ENCODE results near the genes PPEF2 and SEPTIN11.

DNA sequence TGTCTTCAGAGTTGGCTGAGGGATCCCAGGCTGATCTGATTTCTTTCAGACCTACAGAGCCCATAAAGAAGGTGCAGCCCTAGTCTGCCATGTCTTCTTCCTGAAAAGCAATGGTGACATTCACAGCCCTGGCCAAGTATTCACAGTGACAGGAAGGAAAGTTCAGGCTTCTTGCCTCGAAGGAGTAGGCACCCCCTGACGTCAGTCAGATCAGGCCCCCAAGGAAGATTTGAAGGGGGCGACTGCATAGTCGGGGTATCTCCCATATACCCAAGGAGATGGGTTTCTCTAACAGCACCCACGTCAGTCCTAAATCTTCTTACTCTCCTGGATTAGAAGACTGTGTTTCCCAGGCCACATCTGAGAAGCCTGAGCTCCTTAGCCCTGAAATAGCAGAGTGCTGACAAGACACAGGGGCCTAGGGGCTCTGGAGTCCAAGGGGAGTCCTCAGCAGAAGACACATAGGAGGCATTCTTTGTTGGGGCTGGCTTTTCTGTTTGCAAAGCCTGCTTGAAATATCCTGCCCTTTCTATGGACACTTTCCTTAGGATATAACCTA lies at the start of gene PPEF2:
Gene PPEF2 (minus strand): TSS at position 144 of the 559 bp plus-strand sequence.
- RRBS = no CpG with 5 or more reads among the region's 5 CpGs

DNA sequence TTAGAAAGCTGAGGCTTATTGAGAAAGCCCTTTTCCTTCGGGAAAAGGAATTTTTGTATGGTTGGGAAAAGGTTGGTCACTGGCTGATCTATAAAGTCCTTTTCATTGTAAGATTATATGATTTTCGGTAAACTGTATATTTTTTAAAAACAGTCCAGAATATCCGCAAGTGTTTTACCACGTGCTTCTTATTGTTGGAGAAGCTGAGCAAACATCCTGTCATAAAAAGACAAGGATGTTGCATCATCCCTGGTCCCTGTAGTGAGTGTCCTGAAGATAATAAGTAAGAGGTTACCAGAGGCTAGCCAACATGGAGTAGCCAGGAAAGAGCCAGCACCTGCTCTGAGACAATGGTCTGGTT lies 5.2 kb downstream of the CXCL9 start:
- RRBS = no CpG with 5 or more reads among the region's 4 CpGs

- RRBS = 7% methylated on average over 1 of the region's 44 CpGs
Measured at GRCh38 chr4:76147448-76148297, 524 bp downstream of the NUP54 start.

GRCh38 chr4:76187028-76187605 lies 26.5 kb downstream of the SCARB2 start:
- RRBS = no CpG with 5 or more reads among the region's 4 CpGs

DNA sequence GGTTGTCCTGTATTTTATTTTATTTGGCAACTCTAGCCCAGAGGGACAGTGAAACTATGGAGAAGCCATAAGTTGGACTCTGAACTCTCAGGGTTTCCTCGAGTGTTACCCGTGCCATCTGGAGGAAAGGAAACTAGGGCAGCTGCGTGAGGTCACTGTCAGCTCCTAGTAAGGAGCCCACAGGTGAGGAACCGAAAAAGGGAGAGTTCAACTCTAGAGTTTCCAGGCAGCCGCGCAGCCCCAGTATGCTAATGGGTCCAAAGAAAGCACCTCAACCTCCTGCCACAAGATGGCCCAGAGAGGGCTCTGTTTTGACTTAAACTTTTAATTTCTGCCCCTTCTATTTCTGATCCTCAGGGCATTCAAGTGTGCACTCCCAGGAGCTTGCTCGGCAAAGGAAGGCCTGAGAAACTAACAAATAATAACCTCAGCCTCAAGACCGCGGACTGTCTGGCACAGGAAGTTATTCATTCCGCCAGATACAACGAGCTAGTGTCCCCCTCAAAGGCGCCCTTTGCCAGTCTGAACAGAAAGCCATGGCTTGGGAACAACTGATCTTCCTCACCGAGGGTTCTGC lies 13.9 kb downstream of the SCARB2 start:
- RRBS = no CpG with 5 or more reads among the region's 13 CpGs

- RRBS = no CpG with 5 or more reads among the region's 3 CpGs
Measured at GRCh38 chr4:76210657-76210943, 3.0 kb downstream of the SCARB2 start.

DNA sequence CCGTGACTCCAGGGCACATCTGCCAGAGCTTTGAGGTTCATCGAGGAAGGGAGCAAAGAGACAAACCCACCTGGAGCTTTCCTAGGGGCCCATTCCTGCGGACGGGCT lies 323 bp downstream of the STBD1 start:
- RRBS = no CpG with 5 or more reads among the region's 4 CpGs

DNA sequence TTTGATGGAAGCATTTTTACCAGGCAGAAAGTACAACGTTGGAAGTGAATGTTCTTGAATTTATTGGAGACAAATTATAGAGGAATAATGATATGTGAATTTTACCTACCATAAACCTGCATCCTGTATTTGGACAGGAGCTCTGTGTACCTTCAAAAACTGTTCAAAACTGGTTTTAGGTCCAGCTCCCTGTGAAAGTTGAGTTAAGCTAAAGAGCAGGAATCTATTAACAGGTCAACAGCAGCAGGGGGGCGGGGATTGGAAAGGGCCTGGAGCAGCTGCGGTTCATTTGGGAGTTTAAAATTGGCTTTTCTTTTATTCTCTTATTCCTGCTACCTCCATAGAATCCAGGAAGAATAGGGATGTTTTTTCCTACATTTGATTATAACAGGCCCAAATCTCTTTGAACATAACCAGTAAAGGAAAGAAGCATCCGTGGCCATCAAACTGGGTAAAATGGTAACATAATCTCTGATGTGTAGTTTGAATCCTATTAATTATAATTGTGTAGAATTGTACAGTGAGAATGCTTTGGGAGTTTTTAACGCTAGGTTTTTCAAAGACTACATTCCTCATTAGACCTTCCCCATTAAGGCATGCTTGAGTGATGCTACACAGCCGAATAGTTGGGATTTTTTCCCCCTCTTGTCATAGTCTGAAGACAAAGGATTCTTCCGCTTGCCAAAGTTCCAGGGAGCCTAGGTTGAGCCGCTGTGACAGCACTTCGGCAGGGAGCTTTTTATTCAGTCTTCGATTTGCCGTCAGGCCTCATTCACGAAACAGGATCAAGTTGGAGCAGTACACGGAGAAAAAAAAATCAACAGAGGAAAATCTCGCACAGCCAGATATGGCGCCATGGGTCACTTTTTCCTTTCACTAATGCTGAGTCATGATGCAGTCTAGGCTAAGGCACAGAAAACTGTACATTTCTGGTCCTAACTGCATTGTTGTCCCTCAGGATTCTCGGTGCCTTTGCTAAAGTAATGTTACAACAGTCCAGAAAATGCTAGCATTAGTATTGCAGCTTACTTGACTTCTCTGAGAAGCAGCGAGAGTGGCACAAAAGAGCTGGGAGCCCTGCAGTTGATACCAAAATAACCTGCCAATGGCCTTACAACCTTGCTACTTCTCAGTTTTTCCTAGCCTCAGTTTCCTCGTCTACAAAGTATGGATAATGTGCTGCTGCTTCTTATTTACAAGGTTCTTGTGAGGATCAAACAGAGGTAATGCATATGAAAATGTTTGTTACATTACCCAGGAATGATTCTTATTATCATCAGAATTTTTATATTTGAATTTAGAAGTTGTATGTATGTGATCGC lies 24.2 kb downstream of the SHROOM3 start:
- RRBS = no CpG with 5 or more reads among the region's 19 CpGs

DNA sequence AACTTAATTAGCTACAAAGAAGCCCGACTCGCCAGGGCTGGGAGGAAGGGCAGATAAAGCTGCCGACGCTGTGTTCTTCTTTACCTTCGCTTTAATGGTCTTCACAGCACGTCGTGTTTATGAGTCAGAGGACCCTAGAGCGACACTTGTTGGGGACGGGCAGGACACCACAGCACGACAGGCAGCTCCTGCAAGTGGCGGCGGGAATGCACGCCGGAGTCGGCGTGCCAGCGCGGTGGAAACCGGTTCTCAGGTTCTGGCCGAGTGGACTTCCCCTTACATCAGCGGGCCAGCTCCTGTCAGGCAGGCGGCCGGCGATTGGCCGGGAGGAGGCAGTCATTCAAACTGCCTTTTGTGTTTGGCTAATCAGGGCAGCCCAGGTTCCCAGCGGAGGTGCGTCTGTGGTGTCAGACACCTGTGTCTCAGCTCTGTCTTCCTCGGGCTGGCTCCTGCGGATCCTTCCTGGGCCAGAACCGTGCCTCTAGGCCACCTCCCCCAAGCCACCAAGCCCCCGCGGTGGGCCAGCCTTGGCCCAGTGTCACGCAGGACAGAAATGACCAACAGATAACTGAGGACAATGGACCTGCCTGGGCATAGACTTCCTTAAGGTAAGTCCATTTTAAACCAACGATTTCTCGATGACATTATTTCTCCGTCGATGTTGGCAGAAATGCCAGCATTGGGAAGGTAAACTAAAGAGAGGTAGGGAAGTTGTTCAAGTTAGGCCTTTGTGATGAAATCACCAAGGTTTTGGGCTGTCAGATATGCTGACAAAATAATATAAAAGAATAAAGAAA lies 151.0 kb downstream of the SHROOM3 start:
- RRBS = 6% methylated on average over 5 of the region's 37 CpGs

DNA sequence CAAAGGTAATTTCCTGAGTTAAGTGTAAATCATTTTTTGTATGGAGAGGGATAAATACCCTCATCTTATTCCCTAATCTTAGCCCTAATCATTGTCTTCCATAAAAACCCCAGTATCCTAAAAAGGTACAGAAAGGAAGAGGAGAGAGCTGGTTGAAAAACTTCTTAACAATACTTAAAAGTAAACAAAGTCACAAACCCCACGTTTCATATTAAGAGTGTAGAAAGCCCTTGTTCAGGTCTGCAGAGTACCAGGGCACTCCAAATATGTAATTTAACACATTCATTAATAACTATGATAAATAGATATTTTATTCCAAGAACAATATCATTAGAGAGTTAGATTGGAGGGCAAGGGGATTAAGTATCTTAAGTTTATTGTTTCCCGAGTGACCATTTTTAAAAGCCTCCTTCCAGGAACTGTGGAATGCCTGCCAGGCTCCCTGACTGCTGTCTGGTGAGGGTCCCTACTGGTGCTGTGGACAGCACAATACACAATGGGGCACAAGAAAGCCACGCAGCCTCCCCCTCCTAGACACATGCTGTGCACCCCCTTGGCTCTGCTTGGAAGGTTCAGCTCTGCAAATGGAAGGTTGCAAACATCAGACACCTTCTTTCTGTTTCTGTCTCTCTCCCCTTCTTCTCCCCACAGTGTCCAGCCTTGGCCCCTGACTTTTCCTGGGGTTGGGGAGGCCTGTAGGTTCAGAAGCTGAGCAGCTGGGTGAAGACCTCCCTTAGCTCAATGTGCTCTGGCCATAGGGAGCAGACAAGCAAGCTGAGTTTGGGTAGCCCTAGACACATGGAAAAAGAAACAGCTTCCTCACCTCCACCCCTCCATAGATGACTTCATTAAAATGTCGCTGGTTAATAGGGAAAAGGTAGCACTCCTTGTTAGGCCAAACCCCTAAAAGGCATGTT lies 153.2 kb downstream of the SHROOM3 start:
- RRBS = no CpG with 5 or more reads among the region's 4 CpGs

- RRBS = no CpG with 5 or more reads among the region's 2 CpGs
Measured at GRCh38 chr4:76753099-76753608, 144.8 kb downstream of the SOWAHB start.

DNA sequence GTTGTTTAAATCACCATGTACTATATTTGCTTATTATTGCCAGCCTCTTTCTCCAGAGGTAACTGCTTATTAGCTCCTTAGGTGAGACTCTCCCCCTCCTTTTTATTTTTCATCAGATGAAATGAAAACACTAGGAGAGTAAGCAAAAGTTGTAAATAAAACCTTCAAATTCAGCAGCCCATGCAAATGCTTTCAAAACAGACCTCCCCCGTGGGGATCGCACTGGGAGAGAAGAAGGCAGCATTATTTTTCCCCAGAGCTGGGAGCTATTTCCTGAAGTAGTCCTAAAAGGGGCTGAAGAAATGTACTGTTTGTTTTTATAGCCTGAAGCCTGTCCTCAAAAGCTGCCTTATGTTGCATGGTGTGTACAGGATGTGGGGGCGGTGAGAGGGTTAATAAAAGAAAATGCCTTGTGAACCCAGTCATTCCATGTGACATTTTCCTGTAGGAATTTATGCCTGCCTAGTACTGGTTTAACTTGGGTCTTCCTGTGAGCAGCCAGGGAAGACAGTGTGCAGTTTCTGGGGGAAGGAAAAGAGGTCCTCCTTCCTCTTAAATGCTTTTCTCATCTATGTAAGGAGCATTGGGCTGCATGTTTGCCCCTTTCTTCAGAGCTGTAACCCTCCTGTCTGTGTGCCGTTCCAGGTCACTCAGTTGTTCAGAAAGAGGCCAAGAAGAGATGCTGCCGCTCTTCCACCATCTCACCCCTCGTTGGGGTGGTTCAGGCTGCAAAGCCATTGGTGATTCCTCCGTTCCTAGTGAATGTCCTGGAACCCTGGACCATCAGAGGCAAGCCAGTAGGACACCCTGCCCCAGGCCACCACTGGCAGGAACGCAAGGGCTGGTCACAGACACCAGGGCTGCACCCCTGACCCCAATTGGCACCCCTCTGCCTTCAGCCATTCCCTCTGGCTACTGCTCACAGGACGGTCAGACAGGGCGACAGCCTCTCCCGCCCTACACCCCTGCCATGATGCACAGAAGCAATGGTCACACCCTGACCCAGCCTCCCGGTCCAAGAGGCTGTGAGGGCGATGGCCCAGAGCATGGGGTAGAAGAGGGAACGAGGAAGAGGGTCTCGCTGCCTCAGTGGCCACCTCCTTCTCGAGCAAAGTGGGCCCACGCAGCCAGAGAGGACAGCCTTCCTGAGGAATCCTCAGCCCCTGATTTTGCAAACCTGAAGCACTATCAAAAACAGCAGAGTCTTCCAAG lies 143.9 kb downstream of the SOWAHB start:
- RRBS = no CpG with 5 or more reads among the region's 17 CpGs

DNA sequence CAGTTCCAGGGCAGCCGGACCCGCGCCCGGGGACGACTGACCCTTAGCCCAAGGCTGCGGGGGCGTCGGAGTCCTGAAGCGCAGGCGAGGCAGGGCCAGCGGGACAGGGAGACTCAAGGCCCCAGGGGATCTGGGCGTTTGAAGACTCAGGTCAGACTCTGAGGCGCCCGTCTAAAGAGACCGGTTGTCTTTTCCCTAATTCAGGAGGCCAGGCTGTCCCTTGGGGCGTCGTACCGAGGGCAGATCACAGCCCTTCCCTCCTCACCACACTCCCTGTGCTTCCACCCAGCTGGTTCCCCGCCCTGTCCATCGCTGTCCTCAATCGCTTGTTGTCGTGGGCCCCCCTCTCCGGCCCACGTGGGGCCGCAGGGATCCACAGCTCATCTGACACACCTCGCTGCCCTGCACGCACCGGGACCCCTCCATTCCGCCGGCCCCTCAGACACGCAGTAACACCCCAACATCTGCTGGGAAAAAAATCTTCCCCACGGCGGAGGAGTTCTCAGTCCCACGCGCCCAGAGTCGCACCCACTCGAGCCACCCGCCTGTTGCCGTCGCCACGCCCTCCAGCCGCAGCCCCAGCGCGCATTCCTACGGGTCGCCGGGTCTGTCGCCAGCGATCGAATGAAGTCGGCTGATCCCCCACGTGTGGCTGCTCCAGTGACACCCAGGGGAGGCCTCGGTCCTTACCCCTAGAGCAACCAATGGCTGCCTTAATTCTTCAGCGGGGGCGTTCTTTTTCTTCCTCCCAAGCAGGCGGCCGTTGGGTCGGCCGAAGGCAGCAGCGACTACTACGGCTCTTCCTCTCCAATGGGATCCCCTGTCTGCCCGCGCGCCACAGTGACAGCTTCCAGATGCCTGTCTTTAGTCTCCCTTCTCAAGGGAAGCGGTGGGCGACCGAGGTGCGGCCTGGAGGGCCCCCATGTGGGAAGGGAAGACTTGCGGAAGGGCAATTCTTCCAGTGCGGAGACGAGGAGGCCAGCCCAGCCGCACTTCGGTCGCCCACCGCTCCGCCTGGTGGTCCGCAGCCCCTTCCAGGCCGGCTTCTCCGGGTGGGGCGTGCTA lies 947 bp upstream of the SEPTIN11 start:
- RRBS = 12% methylated on average over 6 of the region's 80 CpGs

DNA sequence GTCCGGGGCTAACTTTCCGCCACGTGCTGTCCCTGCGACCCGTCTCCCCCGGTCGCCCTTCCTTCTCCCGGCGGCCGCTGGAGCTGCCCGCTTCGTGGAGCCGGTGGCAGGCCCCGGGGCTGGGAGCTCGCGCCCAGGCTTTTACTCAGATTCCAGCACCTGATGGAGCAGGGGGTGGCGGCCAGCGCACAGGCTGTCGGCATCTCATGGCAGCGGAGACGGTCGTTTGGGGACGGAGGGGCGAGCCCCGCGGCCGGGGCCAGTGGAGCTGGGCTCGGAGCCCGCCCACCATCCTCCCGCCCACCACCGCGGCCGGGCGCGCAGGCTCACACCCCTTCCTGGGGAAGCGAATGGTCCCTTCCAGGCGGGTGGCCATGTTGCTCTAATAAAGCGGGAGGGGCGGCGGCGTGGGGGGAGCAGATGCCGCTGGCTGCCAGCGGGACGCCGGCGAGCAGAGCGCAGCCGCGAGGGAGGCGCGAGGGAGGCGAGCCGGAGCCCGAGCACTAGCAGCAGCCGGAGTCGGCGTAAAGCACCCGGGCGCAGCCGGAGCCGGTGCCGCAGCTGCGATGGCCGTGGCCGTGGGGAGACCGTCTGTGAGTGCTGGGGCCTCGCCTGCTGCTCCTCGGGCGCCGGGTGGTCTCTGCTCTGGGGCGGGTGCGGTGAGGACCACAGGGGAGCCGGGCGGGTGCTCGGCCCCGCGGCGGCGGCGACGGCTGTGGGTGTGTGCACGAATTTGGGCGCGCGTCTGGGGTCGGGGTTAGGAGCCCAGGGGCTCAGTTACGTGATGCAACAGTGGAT lies at the start of gene SEPTIN11:
Gene SEPTIN11 (plus strand): TSS at position 415 of the 798 bp plus-strand sequence.
- RRBS = 2% methylated on average over 34 of the region's 87 CpGs

DNA sequence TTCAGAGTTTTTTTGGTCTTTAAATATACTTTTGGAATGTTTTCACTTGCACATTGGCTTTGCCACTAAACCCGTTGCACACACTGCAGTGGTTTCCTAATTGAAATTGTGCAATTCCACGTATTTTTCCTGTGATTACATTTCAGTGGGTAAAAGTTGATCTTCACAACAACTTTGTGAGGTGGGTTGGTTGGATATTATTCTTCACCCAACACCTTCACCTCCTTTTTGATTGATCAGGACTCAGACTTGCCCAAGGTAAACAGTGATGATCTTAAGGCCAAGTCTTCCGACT lies 13.6 kb downstream of the SEPTIN11 start:
- RRBS = no CpG with 5 or more reads among the region's 3 CpGs

DNA sequence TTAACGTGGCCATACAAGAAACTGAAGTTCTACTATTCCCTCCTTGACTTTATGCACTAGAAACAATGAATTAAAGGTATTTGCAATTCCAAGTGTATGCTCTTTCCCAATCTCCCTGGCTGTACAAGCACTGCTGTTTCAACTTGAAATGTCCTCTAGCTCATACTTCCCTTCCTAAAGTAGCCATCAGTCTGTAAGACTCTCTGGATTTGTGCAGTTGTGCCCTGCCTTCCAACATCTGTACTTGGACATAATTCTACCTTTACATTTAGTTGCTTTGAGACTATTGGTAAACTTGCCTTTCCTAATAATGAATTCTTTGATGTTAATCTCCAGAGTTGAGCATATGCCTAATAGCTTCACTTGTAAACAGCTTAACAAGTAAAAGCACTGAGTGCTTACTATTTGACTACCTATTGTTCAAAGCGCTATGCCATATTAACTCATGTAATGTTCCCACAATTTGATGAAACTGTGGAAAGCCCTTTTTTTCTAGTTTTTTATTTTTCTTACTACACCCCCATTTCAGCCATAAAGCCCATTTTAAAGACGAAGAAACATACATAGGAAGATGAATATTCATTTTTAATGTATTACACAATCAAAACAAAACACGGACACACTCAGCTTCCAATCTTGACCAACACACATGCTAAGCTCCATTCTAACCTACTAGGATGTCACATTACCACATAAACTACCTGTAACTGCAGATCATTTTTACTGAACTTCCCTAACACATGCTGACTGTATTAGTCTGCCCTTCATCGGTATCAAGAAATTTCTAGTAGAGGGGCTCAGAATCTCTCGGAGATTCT lies 2.1 kb downstream of the CCNI start:
- RRBS = no CpG with 5 or more reads among the region's 6 CpGs

DNA sequence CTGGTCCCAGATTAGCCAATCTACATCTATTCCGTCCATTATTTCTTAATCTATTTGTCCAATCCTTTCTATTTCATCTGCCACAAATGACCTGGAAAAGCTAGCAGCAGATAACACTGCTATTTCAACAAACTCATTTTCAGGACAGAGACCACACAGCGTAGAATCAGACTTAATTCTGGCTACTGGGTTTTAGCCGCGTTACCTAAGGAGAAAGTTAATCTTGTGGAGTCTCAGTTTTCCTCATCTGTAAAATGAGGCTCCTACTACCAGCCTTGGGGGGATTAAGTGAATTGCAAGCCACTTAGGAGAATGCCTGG lies 1.5 kb downstream of the CCNI start:
- RRBS = no CpG with 5 or more reads among the region's 4 CpGs

- RRBS = 2% methylated on average over 29 of the region's 83 CpGs
Measured at GRCh38 chr4:77075121-77075868, 494 bp downstream of the CCNI start.

DNA sequence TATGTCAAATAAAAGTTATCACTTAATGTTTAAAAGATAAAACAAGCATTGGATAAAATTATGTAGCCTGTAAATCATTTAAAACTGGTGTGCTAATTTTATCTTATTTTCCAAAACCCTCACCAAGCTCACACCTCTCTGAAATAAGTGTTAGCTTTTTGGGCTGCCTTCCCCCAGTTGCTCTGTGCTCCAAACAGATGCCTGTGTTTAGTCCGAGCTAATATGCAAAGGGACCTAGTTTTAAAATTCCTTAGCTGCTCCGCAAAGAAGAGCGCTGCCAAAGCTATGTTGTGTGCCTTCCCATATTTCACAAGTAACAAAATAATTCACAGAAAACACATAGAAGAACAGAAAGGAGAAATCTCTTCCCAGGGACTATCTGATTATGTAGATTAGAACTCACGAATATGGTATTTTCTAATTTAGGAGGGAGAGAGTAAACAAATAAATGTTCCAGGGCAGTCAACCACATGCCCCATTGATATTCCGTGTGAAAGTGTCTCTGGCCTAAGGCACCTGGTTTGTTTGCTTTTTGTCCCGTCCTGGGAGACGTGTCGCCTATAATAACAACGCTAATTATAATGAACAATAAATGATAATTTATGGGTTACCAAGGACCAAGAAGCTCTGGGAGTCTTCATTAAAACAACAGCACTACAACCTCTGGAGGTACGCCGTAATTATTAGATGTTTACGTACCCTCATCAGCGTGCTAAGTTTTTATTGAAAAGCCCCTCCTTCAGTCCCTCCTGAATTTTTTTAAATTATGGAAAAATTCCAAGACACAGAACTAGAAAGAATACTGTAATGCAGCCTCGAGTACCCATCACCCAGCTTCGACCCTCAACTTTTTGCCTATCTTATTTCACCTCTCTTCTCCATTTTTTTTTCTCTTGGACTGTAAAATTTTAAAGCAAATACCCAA lies 1.2 kb upstream of the CCNG2 start:
- RRBS = no CpG with 5 or more reads among the region's 15 CpGs

DNA sequence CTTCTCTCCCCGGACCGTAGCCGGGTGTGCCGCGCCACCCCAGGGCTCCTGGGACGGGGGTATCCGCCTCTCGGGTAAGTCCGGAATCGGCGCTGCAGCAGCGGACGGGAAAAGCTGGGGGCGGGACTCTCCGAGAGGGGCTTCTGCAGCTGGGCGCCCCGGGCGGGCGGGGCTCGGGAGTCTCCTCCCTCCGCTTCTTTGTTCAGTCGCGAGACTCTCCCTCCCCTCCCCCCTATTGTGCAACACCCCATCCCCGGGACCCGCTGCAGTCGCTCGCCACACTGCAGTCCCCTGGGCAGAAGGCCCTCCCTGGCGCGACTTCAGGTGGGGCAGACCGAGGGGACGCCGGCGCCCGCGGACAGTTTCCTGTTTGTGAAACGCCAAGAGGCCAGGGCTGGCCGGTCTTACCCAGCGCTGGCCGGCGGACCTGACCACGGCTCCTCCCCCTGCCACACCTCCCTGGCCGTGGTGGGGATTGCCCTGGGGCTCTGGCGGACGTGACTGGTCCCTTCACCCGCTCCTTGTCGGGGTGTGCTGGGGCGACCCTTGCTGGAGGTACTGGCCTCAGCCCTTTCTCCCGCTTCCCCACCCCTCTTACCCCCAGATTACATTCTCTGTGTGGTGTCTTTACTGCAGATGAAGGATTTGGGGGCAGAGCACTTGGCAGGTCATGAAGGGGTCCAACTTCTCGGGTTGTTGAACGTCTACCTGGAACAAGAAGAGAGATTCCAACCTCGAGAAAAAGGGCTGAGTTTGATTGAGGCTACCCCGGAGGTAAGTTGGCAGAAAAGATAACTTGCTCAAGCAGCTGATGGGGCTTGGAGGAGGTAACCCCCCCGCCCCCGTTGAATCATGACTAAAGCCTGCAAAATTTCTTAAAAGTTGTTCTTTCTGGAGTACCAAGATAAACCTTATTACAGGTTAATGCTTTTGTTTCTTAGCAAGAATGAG lies 1.2 kb downstream of the CCNG2 start:
- RRBS = 2% methylated on average over 33 of the region's 54 CpGs

Measured in mononuclear cell (primary cell).